GM06990 (cell line): ENCODE measurements around the genes LCLAT1 and SPAST.

GRCh38 chr2:29013500-29014117 is 32.5 kb downstream of the TOGARAM2 start:
- RRBS: no CpG with 5 or more reads among the region's 9 CpGs

DNA sequence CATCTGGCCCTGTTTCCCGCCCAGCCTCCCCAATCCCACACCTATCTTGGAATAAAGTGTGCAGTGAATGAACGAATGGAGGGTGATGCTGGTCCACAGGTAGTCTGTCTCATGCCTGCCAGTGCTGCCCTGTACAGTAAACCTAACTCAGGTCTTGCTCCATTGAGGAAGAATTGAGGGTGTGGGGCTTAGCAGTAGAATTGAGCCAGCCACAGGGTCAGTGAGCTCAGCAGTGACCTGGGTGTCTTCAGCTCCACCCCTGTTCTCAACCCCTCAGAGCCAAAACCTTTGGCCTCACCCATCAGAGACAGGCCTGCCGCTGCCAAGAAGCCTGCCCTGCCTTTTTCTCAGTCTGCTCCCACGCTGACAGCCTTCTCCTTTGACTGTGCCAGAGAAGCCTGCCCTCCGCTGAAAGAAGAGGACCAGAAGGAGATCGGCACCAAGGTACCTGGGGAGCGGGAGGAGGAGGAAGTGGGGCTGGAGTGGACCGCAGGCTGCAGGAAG is 33.1 kb downstream of the TOGARAM2 start:
- RRBS: no CpG with 5 or more reads among the region's 8 CpGs

DNA sequence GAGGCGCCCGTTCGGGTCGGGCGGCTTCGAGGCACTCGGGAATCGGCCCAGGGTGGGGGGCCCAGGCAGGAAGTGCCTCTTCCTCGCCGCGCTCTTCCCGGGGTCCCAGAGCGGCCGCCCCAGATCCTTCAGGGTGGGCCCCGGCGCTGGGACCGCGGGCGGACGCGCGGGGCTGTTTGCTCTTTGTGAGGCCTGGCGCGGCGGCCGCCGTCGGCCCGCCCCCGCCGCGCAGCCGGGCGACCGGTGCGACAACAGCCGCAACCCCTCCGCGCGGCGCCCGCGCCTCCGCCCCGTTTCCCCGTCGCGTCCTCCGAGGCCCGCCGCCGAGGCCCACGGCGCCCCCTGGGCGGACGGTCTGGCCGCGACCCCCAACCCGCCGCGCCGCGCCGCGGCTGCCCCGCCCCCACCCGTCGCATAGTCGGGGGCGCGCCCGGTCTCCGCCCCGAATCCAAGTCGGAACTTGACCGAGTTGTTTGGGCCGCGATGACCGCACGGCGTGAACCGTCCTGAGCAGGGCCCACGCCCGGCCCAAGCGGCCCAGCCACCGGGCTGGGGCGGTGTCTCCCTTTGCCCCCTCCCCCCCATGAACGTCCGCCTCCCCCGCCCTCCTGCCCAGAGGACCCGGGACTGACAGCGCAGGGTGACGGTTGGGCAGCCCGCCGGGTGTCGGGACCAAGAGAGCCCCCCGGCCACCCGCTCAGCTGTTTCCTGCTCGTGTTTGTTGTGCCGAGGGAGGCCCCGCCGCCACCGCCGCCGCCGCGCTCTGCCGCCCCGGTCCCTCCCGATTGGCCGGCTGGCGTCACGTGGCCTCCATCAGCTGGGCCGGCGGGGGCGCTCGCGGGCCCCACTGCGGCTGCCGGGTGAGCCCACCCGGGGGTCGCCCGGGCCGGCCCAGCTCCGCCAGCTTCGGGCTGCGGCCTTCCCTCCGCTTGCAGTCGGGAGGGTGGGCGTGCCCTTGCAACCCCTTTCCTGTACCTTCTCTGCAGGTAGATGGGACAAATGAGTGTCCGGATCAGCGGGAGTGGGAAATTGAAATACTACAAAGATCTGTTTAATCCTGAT is 630 bp downstream of the YPEL5 start:
- RRBS: 3% methylated on average over 60 of the region's 132 CpGs

- RRBS: no CpG with 5 or more reads among the region's 3 CpGs
Measured at GRCh38 chr2:30151383-30152173, 4.8 kb downstream of the YPEL5 start.

DNA sequence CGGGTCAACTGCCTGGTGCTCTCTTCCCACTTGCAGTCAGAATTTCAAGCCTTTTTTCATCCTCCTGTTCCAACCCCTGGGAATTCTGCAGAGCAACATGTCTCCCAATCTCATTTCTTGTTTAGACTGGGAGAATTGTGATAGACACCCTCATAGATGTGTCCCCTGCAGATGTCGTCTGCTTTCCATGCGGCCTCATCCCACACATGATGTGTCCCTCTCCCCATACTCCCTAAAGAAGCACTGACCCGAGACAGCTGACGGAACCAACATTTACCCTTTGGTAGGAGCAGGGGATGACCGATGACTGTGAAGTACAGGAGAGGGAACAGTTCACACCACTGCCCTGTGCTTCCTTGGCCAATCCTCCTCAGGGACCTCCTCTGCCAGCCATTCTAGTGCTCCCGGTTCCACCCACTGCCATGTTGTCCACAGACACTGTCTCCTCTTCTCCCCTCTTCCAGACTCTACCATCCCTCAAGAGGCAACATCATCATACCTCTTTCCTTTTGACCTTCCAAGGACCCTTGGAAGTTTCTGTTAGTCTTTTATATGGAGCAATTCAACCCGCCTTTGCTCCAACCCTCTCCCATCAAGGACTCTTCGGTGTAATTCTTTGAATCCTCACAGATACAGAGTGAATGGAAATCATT is 98.9 kb upstream of the LCLAT1 start:
- RRBS: no CpG with 5 or more reads among the region's 9 CpGs

DNA sequence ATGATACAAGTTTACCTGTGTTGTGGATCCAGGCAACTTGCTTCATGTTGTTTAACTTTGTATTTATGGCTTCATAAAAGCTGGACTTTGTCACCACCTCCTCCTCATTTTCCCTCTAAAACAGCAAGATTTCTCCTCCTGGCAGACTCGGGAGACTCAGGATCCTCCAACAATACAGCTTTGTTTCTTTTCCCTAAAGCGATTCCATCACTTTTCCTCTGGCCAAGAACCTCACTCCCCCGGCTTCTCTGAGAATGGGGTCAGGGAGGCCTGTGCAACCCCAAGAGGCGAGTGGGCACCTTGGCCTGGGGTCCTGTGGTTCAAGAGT is 43.2 kb upstream of the LCLAT1 start:
- RRBS: no CpG with 5 or more reads among the region's 4 CpGs

DNA sequence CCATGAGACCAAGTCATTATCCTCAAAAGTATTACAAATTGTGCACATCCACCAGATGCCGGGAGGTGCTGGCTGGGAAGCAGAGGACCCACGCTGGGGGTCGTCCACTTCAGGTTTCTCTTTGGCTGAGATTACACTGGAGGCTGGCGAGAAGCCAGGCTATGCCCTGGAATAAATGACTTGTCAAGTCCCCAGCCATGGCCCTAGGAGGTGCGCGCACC is 42.5 kb upstream of the LCLAT1 start:
- RRBS: no CpG with 5 or more reads among the region's 6 CpGs

DNA sequence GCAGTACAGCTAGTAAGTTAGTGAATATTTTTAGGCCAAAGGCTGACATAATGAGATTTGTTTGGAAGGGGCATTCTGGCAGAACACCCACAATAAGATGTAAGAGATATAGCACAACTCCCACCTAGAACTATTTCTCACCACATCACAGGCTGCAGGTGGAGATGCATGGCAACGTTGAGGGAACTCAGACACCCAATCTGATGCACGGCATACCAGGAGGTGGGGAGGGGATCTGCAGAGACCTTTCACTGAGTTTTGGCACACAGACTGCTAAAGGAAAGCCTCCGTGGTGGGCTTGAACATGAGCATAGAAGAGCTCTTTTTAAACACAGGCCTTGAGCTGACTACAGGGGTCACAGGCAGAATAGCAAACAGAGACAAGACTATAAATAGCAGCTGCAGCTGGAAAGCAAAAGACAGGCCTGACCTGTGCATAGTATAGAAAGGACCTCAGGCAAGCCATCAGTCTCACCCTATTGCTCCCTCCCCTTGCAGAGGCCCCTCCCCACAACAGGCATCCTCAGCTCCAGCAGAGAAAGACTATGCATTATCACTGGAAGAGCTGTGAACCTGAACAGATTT is 25.5 kb upstream of the LCLAT1 start:
- RRBS: no CpG with 5 or more reads among the region's 3 CpGs

DNA sequence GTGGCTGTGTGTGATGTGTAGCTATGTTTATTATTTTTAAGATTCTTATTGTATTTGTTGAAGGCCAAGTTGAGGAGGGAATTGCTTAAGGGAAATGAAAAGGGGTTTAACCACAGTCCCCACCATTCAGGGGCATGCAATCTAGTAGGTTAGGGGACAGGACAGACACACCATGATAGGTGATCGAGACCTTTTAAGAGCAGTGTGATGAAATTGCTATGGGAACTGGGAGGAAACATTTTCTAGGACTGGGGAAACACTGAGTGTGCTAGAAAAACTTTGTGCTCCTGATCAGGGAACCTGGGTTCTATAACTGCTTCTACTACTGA is 535 bp upstream of the LCLAT1 start:
- RRBS: no CpG with 5 or more reads among the region's 1 CpG

- RRBS: 4% methylated on average over 14 of the region's 79 CpGs
Measured at GRCh38 chr2:30446876-30447739, at the start of gene LCLAT1. Gene LCLAT1 (plus strand): TSS chr2:30447246.

- RRBS: no CpG with 5 or more reads among the region's 4 CpGs
Measured at GRCh38 chr2:30622249-30622854, 175.3 kb downstream of the LCLAT1 start.

DNA sequence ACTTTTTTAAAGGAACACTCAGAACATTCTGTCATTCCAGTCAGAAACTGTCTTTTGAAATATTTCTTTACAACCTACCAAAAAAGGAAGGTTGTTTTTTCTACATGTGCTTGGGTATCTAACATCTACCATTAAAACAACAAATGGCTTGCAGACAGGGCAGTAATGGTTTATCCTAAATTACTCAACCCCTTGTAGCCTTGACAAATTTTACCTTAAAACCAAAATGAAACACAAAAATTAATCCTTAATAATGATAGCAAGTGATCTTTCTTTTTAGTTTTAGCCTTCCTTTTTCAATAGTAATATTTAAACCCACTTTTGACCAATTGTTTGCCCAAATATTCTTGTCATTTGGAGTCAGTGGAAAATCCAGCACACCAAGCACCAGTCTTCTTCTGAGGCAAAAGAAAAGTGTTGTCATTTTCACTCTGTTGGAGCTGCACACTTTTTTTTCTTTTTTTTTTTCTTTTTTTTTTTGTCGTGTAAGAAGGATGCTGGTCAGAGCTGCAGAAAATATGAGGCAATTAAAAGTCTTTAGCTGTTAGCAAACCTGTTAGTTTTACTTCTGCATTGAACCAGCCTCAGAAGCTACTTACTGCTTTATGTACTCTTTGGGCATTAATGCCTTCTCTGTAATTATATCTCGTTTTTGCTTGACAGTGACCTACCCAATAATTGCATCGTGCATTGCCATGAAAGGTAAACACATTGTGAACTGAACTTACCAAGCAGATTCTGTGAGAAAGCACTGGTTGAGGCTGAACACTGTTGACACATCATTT is 165.6 kb downstream of the CAPN13 start:
- RRBS: no CpG with 5 or more reads among the region's 3 CpGs

DNA sequence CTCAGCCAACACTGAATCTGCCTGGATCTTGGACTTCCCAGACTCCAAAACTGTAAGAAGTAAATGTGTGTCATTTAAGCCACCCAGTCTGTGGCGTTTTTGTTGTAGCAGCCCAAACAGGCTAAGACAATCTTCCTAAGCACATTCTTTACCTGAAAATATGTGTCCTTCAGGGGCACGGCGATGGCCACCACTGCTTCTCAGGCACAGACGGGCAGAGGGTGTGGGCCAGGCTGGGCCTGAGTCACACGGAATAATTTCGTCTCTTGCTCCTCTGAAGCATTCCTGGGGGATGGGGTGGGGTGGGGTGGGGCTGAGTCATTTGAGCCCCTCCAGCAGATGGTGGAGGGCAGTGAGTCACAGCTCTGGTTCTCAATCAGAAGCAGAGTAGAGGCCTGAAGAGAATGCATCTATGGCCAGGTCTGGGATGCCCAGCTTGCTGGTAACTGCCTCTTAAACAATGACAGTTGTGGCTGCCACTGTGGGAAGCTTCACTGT is 142.3 kb downstream of the CAPN13 start:
- RRBS: no CpG with 5 or more reads among the region's 6 CpGs

DNA sequence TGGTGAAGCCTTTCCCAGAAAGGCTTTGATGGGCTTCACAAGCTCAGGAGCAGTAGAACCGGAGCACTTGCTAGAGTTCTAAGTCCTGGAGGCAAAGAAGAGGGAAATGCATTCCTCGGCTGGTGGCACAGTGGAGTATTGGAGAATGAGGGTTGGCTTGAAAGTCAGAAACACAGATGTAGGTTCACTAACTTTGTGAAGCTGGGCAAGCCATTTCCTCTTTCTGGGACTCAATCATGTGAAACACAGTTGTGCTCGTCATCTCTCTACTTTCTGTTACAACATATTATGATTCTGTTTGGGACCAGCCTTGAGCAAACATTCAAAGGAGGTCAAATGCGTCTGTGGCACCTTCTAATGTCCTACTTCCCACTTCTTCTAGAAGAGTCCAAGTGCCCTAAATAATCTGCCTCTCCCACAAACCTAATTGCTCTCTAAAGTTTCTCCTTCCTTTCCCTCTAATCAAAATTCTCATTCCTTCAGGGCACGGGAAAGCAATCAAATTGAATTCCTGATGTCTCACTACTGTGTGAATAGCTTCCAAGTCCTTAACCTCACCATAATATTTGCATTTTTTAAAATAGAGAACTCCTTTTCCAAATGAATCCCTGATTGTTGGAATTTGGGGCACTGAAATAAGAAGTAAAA is 2.4 kb upstream of the CAPN14 start:
- RRBS: no CpG with 5 or more reads among the region's 5 CpGs

DNA sequence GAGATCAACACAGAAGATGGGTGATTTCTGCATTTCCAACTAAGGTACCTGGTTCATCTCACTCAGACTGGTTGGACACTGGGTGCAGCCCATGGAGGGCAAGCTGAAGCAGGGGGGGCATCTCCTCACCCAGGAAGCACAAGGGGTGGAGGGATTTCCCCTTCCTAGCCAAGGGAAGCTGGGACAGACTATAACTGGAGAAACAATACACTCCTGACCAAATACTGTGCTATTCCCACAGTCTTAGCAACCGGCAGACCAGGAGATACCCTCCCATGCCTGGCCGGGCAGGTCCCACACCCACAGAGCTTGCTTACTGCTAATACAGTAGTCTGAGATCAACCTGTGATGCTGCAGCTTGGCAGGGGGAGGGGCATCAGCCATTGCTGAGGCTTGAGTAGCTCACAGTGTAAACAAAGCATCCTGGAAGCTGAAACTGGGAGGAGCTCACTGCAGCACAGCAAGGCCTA is 74.6 kb upstream of the XDH start:
- RRBS: no CpG with 5 or more reads among the region's 2 CpGs

DNA sequence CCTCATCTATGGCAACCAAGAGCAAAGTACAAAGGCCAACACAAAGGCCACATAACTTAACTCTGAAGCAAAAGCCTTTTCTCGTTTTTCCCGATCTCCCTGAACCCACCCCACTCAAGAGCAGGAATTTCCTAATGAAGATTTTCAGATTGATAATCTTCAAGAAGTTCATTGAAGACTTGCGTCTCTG is 127.4 kb upstream of the SRD5A2 start:
- RRBS: no CpG with 5 or more reads among the region's 3 CpGs

DNA sequence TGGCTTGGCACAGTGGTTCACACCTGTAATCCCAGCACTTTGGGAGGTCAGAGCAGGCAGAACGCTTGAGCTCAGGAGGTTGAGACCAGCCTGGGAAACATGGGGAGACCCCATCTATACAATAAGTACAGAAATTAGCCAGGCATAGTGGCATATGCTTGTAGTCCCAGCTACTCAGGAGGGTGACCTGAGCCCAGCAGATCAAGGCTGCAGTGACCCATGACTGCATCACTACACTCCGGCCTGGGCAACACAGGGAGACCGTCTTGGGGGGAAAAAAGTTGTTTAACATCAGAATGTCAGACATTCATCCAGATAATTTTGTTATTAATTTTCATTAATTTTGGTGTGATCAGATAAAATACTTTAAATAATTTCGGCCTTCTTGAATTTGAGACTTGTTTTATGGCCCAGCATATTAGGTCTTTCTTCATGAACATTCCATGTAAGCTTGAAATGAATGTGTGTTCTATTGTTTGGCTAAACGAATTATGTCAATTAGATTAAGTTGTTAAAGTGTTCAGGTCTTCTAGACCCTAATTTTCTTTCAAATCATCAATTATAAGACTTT is 161.4 kb downstream of the MEMO1 start:
- RRBS: no CpG with 5 or more reads among the region's 5 CpGs

DNA sequence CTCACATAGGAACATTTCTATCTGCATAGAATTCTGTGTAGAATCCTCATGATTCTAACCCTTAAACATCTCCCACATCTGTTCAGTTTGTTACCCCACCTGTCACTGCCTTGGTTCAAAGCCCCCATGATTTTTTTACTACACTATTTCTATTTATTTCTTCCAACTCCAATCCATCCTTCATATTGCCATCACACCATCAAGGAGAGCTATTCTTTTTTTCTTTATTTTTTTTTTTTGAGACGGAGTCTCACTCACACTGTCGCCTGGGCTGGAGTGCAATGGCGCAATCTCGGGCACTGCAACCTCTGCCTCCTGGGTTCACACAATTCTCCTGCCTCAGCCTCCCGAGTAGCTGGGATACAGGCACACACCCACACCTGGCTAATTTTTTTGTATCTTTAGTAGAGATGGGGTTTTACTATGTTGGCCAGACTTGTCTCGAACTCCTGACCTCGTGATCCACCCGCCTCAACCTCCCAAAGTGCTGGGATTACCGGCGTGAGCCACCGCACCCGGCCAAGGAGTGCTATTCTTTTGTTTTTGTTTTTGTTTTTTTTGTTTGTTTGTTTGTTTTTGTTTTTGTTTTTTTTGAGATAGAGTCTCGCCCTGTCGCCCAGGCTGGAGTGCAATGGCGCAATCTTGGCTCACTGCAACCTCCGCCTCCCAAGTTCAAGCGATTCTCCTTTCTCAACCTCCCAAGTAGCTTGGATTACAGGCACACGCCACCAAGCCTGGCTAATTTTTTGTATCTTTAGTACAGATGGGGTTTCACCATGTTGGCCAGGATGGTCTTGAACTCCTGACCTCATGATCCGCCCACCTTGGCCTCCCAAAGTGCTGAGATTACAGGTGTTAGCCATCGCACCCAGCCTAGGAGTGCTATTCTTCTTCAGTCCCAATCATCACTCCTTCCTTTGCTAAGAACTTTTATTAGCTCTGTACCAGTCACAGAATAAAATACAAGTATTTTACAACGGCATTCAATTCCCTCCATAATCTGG is 104.8 kb downstream of the MEMO1 start:
- RRBS: no CpG with 5 or more reads among the region's 21 CpGs

GRCh38 chr2:32063213-32064365 is at the start of gene SPAST:
Gene SPAST (plus strand): TSS chr2:32063556.
- RRBS: 2% methylated on average over 31 of the region's 118 CpGs